Measurements from ENCODE around the gene HESX1.

DNA sequence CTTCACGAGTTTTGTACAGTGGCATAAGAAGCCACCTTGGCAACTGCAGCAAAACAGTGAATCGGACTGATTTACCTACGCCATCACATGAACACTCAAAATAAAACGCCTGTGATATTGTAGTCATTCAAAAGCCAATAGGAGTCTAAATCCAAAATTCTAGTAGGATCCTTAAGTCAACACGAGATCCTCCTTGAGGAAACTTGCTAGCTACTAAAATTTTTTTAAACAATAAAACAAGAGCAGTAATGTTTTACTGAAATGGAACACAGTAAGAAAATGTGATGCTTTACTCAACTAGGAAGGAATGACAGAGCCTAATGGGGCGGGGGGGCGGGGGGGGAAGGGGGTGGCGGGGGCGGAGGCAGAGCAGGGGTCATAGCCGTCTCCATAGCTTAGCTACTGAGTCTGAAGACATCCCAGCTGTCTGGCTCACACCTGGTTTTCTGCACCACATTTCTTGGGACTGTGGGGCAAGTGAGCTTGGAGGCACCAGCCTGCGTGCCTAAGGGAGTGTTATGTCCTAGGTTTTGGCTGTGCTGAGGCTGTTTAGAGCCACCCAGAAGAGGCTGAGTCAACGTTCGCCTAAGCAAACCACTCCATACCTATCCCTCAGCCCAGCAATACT is 1.6 kb downstream of the IL17RD start:
- PRO-cap, result unidirectional peak, plus-strand start at position 405 of the sequence
- RAMPAGE, long total RNA, result no peak

DNA sequence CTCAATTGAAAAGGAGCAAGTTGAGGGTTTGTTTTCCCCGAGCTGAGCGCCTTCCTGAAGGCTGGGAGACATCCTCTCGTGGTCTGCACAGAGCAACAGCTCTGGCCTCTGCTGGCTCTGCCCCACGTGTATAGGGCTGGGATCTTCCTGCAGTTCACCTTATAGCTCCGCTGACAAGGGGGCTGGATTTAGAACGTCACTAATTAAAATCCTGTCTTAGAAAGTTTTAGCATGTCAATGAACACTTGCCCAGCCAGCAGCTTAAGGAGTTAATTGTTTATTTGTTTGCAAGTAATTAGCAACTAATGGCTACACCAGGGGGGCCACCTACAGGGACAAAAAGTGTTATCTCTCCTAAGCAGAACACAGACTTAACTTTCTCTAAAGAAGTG is at the start of gene HESX1:
TSS of gene HESX1 (minus strand) at position 132 of the 392 bp plus-strand sequence.
- PRO-cap, result no peak
- RAMPAGE, long total RNA, result no peak

DNA sequence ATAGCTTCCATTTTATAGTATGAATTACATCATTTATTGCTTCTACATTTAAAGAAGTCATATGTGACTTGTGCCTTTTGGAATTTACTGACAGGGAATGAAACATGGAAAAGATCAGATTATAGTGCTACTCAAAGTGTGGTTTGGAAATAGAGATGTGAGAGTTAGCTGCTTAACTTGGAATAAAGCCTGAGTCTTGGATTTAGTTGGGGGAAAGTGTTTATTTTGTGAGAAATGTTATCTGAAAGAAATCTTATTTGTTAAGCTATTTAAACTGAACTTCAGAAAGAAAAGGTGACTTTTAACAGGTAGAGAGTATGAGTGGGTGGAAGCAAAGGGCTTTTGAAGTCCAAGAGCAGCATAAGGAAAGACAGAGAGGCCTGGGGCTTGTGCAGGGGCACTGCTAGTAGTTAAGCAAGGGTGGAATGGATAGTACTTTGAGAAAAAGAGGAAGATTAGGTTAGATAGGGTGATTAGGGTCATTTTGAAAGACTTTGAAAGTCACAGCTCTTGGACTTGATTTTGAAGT is 60.5 kb downstream of the SLMAP start:
- PRO-cap, result no peak
- RAMPAGE, long total RNA, result no peak

GRCh38 chr3:58040057-58040599 is 31.9 kb downstream of the FLNB start:
- PRO-cap, result no peak
- RAMPAGE, long total RNA, result no peak

DNA sequence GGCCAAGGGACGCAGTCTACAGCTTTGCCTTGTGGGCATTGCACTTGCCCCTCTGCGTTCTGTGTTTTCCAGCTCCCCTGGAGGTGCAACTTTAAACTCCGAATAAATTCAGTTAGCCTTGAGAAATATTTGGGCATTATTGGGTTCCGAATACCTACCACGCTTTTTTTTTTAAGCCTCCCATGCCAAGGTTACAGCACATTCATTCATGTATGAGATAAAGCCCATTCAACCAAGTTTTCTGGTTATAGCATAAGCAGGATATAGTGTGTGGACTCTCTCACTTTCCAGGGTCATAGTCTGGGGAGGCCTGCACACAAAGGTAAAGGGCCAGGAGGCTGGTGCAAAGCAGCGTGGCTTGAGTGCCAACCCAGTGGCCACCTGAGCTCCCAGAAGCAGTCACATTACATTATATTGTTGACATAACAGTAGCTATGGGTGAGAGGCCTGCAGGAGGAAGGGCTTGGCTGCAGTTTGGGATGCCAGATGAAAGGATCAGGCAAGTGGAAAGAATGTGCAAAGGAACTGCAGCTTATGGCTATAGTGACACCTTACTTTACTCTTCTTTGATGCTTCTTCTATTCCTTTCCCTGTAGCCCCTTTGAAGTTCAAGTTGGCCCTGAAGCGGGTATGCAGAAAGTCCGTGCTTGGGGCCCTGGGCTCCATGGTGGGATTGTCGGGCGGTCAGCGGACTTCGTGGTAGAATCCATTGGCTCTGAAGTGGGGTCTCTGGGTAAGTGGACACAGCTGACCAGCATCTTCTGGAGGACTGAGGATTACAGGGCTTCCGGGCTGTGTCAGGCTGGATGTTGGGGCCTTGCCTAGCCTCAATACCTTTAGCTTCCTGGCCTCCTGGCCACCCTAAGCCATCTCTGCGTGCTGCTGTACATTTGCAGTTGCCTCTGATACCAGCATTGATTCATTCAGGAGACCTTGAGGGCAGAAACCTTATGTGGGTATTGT is 96.5 kb downstream of the FLNB start:
- PRO-cap, result no peak
- RAMPAGE, long total RNA, result no peak

- PRO-cap, result no peak
- RAMPAGE, long total RNA, result no peak
Measured at GRCh38 chr3:58109106-58109791, 101.0 kb downstream of the FLNB start.

DNA sequence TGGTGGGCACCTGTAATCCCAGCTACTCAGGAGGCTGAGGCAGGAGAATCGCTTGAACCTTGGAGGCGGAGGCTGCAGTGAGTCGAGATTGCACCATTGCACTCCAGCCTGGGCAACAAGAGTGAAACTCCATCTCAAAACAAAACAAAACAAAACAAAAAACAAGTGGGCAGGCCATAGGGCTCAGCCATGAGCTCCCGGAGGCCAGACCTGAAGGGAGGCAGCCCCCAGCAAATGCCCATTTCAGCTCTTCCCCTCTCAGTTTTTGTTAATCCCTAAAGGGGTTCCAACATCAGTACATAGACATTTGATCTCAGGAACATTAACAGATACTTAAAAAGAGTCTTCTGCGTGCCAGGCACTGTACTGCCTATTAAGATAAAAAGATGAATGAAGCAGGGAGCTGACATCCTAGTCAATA is 12.0 kb downstream of the PXK start:
- PRO-cap, result no peak
- RAMPAGE, long total RNA, result no peak

DNA sequence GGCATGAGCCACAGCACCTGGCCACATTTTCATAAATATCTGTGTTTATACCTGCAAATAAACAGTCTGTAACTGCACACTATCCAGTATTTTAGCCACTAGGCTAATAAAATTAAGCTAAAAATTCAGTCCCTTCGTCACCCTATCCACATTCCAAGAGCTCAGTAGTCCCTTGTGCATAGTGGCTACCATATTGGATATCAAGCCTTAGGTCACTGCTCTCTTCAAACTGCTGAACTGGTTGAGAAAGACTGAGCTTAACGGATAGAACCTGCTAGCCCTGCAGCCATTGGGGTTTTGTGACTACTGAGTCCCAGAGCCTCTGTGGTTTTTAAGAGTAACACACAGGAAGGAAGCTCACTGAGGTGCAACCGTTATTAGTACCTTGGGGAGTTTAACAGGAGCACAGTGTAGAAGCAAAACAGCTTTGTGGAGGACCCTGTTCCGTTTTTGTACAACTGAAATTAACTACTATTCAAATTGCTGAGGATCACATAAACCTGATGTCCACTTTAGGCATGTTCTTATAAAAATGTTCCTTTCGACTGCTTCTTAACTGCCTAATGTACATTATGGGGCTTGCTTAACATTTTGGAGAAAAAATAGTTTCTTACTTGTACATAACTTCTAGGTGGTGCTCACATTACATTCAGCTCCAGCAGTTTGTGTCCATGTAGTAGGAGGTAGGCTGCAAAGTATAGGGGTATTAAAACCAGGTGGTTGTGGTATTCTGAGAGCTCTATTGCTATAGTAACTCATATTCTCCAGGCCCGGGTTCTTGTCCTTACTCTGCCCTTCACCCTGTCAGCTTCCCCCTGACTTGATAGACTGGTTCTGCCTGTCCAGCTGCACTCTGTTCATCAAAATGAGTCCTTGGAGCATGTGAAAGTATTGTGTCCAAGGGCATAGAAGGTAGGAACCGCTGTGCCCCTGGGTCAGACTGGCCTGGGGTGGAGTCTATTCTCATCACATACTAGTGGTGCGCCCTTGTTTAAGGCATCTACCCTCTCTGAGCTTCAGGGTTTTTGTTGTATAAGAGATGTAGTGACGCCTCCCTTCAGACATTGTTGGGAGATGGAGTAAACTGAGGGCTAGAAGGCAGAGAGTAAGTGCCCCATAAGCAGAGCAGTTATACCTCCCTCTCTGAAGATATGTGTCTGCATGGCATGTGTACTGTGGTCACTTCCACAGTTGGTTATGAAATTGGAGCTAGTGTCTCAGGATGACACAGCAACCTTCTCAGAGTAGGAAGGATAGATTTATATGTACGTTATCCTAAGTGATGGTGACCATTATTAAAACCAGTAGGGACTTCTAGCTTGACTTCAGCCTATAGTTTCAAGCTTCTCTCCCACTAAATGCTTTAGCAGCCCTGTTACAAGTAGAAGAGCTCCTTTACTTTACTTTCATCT is 17.4 kb downstream of the PXK start:
- PRO-cap, result no peak
- RAMPAGE, long total RNA, result no peak

DNA sequence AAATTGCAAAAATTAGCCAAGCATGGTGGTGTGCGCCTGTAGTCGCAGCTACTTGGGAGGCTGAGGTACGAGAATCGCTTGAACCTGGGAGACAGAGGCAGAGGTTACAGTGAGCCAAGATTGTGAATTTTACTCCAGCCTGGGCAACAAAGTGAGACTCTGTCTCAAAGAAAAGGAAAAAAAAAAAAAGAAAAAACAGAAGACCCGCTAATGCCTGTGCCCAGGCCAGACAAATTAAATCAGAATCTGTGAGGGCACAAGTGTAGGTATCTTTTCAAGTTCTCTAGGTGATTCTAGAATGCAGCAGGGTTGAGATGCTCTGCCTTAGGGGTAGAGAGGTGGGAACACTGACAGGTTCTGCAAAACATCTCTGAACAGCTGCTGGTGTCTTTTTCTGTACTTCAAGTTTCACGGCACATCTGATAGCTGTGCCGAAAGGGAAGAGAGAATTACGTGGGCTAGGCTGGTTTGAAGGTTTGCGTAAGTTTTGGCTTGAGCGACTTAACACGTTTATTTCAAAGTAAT is 22.3 kb downstream of the PXK start:
- PRO-cap, result no peak
- RAMPAGE, long total RNA, result no peak

DNA sequence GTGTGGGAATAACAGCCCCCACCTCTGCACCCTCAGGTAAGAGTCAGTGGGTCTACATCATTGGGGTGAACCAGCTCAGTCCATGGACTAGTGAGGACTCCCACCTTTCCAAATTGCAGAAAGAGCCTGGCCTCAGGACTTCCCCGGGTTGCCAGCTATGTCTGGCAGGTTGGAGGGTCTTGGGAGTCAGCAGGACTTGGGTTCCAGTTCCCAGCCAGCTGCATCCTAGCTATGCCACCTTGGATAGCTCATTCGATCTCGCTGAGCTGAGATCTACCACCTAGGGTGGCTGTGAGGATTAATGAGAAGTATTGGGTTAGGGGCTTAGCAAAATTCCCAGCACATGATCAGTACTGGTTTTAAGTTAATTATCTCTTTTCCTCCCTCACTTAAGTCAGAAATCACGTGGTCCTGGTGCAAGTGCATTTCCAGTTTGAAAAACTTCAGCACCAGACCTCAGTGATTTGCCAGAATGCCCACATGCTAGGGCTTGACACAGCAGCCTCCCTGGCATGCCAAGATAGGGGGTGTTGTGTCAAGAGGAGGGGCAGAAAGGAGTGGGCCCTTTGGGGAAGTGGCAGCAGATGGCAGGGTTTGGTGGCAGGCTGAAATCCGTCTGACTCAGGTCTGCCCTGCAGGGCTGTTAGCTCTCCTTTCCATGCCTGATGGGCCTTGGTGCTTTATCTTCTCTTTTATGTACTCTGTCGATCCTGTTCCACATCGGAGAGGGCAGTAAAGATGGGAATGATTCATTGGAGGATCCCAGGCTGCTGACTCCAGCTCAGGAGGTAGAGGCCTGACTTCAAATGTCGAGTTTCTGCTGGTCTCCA is 23.2 kb downstream of the PXK start:
- PRO-cap, result no peak
- RAMPAGE, long total RNA, result no peak

DNA sequence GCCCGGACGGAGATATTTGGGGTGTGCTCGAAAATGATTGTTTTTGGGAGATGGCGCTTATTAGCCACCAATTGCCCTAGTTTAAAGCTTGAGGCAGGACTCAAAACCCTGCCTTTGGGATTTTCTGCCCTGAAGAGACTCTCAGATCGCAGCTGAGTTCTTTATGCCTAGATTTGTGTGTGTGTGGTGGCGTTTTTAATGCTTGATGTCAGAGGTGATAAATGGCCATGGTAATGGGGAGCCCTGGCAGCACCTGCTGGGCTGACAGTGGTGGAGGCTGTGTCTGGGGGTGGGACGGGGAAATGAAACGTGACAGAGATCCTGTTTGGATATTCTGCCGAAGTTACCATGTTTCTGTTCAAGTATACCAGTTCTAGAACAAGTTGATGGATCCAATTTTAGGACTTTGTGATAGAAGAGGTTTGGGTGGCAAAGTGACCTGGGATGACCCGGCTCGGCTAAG is 674 bp downstream of the KCTD6 start:
- PRO-cap, result no peak
- RAMPAGE, long total RNA, result no peak

- PRO-cap, result no peak
- RAMPAGE, long total RNA, result no peak
Measured at GRCh38 chr3:58493002-58493248, 1.0 kb downstream of the KCTD6 start.

- PRO-cap, result bidirectional peak, plus-strand start at chr3:58617601, minus-strand start at chr3:58617543
- RAMPAGE, long total RNA, result no peak
Measured at GRCh38 chr3:58617109-58617889, 40.1 kb upstream of the FAM107A start.

GRCh38 chr3:58668274-58668735 is 1.7 kb upstream of the FAM3D start:
- PRO-cap, result no peak
- RAMPAGE, long total RNA, result no peak

- PRO-cap, result no peak
- RAMPAGE, long total RNA, result no peak
Measured at GRCh38 chr3:58690423-58691004, 23.9 kb upstream of the FAM3D start.

GRCh38 chr3:58899492-58899736 is 150.4 kb downstream of the CFAP20DC start:
- PRO-cap, result no peak
- RAMPAGE, long total RNA, result no peak

GRCh38 chr3:59040744-59041301 is 9.0 kb downstream of the CFAP20DC start:
- PRO-cap, result no peak
- RAMPAGE, long total RNA, result no peak

- PRO-cap, result no peak
- RAMPAGE, long total RNA, result no peak
Measured at GRCh38 chr3:60010664-60011394, 961.0 kb upstream of the CFAP20DC start.

GRCh38 chr3:60081689-60082131 is 1031.9 kb upstream of the CFAP20DC start:
- PRO-cap, result no peak
- RAMPAGE, long total RNA, result no peak

DNA sequence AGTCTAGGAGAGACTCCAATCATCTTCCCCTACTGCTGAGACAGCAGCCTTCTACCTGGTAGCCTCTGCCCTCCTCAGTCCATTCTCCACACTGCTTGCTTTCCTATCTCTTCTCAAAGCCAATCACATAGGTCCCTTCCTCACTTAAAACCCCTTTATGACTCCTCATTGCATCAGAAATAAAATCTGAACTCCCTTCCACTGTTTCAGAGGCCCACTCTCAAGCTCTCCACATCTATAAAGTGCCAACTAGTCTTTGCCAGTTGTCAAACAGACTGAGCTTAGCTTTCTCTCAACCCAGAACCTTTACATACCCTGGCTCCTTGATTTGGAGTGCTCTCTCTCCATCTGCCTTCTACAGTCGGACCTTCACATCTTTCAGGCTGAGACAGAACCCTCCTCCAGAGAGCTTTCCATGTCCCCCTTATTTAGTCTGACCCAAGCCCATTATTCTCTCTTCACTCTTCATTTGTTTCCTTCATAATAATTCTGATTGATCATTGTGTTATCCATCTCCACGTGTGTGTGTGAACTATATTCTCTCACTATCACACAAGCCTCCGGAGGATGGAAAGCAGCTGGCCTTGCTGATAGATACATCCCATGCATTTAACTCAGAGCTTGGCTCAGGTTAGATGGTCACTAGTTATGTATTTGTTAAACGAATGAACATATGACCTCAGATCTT is 1082.0 kb upstream of the CFAP20DC start:
- PRO-cap, result no peak
- RAMPAGE, long total RNA, result no peak

Measured in urinary bladder (tissue), 3 donors.